Measurements from ENCODE around the gene RBFOX2.

GRCh38 chr22:34000954-34001662 lies 80.8 kb upstream of the LARGE1 start:
- CAGE, long polyA plus RNA, result no peak
- RRBS, result no CpG with 5 or more reads among the region's 2 CpGs

DNA sequence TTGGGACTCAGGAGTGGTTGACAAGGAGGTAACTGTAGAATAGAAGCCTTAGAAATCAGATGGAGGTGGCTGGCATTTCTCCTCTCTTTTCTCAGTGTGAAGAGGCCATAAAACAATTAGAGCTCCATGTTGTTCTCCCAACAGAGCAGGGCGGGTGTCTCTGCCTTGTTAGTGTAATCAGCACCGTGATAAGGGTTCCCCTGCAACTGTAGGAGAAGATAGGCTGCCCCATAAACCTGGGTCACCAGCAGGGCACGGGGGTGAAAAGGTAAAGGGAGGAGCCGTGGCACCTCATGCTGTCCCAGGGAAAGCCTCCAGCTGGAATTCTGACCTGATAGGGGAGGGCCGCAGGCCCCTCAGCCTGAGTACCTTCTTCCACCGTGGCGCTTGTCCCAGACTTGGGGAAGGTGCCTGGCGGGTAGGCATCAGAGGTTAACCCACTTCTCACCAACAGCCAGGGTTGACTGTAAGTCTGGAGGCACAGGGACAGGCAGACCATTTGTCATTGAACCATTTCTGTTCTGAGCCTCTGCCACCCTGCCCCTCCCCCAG lies 68.7 kb downstream of the ISX start:
- CAGE, long polyA plus RNA, result no peak
- RRBS, result no CpG with 5 or more reads among the region's 8 CpGs

DNA sequence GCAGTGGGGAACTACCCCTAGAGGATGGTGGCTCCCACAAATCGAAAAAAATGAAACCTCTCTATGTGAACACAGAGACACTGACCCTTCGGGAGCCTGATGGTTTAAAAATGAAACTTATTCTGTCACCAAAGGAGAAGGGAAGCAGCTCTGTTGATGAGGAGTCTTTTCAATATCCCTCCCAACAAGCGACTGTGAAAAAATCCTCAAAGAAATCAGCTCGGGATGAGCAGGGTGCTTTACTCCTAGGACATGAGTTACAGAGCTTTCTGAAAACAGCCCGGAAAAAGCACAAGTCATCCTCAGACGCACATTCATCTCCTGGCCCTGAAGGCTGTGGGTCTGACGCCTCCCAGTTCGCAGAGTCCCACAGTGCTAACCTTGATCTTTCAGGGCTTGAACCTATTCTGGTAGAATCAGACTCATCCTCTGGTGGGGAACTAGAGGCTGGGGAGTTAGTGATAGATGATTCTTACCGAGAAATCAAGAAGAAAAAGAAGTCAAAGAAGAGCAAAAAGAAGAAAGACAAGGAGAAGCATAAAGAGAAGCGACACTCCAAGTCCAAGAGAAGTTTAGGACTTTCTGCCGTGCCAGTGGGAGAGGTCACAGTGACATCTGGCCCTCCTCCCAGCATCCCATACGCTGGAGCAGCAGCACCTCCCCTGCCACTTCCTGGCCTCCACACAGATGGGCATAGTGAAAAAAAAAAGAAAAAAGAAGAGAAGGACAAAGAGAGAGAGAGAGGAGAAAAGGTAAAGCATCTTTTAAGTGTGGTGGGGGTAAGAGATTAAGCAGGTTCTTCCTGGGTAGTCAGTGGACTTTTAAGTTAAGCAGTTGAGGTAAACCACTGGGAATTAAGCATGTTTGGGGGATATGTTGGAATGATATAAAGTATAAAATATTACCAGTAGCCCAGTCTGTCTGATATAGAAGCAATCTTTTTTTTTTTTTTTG lies 7.8 kb downstream of the HMGXB4 start:
- CAGE, long polyA plus RNA, result no peak
- RRBS, result no CpG with 5 or more reads among the region's 12 CpGs

DNA sequence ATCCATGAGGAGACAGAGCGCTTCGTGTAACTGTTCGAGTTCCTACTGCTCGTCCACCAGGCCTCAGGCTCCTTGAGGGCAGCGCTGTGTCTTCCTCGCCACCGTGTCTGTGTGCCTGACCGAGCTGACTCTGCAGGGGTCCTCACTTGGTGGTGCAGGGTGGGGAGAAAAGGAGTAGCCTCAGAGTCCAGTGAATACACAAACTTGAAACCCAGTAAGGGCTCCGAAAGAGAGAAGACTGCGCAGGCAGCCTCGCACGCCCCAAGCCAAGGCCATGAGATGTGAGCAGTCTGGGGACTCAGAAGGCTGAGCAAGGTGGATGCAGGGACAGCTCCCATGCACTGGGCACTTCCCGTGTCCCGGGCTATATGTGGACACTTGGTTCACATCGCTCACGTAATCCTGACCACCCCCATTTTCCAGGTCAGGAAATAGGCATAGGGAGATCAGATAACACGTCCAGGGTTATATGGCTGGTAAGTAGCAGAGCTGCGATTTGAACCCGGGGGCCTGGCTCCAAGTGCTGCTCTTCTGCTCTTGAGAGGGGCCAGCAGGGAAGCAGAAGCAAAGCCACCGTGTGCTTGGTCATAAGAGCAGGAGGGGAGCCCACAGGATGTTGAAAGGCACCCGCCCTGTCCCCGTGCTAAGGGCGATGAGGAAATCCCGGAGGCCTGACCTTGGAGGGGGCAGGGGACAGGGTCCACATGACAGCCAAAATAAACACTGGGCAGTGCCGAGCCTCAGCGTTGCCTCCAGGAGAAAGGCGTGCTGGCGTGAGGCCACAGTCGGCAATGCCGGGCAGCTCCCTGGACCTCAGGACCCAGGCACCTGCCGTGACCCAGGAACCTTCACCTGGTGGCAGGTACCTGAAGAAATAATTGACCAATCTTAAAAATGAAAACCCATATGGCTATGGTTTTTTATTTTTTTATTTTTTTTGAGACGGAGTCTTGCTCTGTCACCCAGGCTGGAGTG lies 28.6 kb downstream of the TOM1 start:
- CAGE, long polyA plus RNA, result no peak
- RRBS, result no CpG with 5 or more reads among the region's 32 CpGs

- CAGE, long polyA plus RNA, result no peak
- RRBS, result no CpG with 5 or more reads among the region's 4 CpGs
Measured at GRCh38 chr22:35381774-35382277, 930 bp downstream of the HMOX1 start.

GRCh38 chr22:35467515-35468134 lies 67.7 kb downstream of the MCM5 start:
- CAGE, long polyA plus RNA, result no peak
- RRBS, result no CpG with 5 or more reads among the region's 10 CpGs

GRCh38 chr22:35488561-35489002 lies 52.0 kb upstream of the RASD2 start:
- CAGE, long polyA plus RNA, result no peak
- RRBS, result no CpG with 5 or more reads among the region's 3 CpGs

GRCh38 chr22:35552211-35552801 lies 11.7 kb downstream of the RASD2 start:
- CAGE, long polyA plus RNA, result no peak
- RRBS, result no CpG with 5 or more reads among the region's 12 CpGs

GRCh38 chr22:35623027-35623585 lies 6.0 kb upstream of the MB start:
- CAGE, long polyA plus RNA, result no peak
- RRBS, result no CpG with 5 or more reads among the region's 5 CpGs

DNA sequence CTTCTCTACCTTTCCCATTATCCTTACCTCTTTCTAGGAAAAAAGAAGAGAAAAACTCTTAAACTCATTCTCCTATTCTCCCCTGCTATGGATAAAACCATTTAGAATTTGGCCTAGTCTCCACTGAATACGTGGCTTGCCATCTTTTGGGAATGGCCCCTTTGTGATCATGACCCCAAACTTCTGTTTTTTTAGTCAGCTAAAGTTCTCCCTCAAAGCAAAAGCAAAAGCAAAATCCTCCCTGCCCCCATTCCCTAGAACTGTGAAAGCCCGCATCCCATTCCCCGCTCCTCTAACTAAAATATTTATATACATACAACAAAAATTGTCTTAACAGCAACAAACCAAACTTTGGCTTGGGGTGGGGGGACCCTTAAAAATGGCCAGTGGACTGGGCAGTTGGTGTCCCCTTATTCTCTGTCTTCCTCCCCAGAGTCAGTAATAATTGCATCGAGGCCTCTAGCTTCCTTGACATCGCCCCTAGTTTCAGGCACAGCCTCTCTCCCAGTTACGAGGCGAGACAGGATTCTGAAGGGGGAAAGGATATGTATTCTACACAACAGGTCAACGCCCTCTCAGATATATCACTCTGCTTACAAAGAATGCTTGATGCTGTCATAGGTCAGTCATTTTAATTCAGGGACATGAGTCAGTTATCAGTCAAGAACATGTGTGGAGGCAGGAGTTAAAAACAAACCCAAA lies 24.3 kb downstream of the APOL5 start:
- CAGE, long polyA plus RNA, result no peak
- RRBS, result no CpG with 5 or more reads among the region's 8 CpGs

DNA sequence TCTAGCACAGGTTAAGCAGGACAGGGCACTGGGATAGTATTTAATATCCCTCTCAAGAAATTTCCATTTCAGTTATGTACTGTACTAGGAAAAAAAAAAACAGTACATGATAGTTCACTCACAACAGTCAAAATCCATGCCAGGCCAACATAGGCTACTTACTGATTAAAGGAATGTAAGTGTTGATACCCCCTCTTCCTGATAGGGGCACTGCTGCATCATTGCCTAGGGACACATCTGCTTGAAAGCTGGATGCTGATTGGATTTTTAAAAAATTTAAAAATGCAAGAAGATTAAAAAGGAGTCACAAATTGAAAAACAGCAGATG lies 43.3 kb downstream of the APOL5 start:
- CAGE, long polyA plus RNA, result no peak

DNA sequence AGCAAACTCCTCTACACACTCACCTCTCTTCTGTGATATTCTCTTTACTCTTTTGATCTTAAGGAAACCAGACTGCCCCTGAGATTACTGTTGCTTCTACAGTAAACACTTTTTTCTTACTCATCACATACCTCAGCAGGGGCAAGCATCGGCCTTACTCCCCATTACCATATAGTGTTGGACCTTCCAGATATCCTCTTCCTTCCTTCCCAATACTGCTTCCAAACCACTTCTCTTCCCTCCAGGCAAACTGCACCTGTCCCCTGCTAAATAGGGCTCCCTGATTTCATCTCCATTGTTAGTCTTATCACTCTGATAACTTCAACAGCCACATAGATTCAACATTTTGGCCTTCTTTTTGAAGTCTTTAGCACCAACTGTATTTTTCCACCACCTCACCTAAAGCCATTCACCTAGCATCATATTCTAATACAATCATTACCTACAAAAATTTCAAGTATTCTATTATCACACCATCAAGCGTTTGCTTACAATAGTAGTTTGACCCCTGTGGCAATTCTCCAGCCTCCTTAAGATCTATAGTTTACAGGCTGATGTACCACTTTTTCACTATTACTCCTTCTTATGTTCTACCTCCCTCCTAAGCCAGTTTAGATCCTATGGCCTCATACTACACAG lies 141.1 kb downstream of the RBFOX2 start:
- CAGE, long polyA plus RNA, result no peak
- RRBS, result no CpG with 5 or more reads among the region's 2 CpGs

DNA sequence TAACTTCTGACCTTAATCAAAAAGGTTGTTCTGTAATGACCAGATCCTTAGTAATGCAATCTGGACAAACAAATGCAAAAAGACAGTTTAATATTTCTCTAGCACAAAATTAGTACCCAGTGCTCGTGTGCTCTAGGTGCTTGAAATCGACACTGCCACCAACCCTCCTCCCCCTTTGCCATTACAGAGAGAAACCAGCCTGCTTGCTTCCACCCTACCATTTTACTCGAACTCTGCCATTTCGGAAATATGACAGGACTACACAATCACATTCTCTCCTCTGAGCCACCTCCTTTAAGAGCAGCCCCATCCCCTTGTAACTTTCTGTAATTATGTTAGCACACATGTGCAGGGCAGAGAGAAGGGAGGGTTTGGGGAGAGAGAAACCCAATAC lies 113.8 kb downstream of the RBFOX2 start:
- CAGE, long polyA plus RNA, result no peak
- RRBS, result no CpG with 5 or more reads among the region's 4 CpGs

DNA sequence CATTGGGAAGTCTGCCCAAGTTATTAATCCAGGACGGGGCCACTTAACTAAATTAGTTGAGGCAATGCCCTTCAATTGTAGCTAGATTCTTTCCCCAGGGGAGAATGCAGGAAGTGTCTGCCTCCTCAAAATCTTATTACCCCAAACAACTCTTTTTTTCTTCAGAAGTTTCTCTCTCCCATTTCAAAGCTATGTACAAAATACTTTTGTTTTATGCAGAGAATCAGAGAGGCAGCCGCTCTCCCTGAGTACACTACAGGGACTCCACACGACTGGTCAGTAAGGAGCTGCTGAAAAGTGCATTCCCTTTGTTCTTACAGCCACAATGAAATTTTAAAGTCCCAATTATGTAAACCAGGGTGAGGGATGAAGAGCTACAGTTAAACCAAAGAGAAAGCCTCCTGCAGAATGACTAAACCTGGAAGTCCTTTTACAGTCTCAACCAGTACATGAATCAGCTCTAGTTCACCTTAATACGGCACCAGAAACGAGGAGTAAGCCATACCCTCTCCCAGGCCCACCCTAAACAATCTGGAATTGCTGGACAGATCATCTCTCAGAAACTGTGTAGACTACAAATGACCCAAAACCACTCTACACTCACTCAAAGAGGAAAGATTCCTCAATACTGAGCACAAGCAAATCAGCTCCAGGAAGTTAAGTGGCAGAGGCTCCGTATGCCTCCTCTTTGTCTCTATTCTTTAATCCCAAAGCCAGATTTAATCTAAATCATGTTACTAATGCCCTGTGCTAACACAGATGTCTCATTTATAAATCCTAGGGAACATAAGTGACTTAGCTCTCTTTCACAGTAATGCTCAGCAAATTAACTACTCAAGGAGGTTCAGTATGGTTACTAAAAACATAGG lies 113.1 kb downstream of the RBFOX2 start:
- CAGE, long polyA plus RNA, result no peak
- RRBS, result no CpG with 5 or more reads among the region's 6 CpGs

DNA sequence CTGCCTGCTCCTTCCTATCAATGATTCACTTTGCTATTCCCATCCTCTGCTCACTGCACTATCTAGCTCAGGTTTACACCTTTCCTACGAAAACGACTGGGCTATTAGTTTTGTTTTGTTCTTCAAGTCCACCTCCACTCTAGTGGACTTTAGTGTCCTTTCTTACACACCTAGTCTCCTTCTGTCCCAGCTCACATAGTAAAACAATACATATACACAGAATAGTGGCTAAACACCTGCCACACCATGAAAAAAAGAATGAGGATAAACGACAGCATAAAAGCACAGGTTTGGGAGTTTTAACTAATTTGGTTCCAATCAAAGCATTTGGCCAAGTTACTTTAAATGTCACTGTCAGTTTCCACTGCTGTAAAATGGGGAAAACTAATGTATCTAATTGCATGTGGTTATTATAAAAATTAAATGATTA lies 108.8 kb downstream of the RBFOX2 start:
- CAGE, long polyA plus RNA, result no peak
- RRBS, result no CpG with 5 or more reads among the region's 3 CpGs

- CAGE, long polyA plus RNA, result no peak
- RRBS, result no CpG with 5 or more reads among the region's 5 CpGs
Measured at GRCh38 chr22:35995763-35996452, 32.7 kb downstream of the RBFOX2 start.

- CAGE, long polyA plus RNA, result no peak
- RRBS, result 1% methylated on average over 32 of the region's 127 CpGs
Measured at GRCh38 chr22:36028175-36029038, at the start of gene RBFOX2. TSS of gene RBFOX2 (minus strand) at chr22:36028824.

DNA sequence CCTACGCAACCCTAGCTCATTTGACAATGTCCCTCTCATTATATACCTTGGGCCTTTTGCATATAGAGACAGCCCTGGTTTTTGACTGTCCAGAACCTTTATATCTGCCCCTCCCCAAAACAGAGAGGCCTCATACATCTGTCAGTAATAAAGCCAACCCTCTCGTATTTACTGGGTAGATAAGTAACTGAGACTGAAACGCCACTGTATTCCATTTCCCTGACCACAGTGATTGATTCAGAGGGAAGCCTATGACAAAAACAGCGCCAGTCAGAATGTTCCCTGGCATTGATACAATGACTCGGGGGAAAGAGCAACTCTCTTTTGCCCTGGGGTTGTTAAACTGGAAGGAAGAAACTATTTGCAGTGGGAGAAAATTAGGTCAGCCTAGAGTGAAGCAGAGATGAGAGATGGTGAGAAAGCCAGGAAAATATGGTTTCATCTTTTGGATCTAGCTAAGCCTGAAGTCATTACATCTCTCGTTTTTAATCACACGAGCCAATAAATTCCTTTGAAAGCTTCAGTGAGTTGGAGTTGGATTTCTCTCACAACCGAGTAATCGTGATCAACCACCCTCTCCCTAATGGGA lies 48.6 kb upstream of the RBFOX2 start:
- CAGE, long polyA plus RNA, result no peak
- RRBS, result no CpG with 5 or more reads among the region's 9 CpGs

DNA sequence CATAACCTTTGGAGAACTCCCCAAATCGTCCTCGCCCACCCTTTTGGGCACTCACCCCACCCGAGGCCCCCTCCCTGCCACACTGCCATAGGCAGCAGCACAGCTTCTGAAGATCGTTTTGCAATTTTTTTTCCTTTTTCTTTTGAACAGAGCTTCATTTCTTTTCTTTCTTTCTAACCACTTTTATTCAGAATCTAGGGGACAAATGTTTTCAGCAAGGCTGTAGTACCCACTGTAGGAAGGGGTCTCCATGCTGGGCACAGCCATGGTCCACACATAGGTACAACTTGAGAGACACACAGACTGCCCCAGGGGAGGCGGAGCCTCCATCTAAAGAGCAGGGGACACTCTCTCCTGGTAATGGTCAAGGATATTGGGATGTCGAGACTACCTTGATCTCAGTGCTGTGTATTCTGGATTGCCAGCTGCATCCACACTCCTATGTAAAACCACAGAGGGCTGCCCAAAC lies 2.8 kb upstream of the APOL3 start:
- CAGE, long polyA plus RNA, result no peak
- RRBS, result no CpG with 5 or more reads among the region's 6 CpGs

GRCh38 chr22:36204578-36204973 lies 3.0 kb upstream of the APOL4 start:
- CAGE, long polyA plus RNA, result no peak
- RRBS, result no CpG with 5 or more reads among the region's 6 CpGs